ENCODE measurements around a stretch of chr11.

- PRO-cap, result bidirectional peak, plus-strand start at chr11:9601586, minus-strand start at chr11:9601500
These were observed 27.8 kb downstream of the WEE1 start for GRCh38 chr11:9601119-9601869.

- PRO-cap, result no peak
These were observed 19.1 kb downstream of the SWAP70 start for GRCh38 chr11:9682921-9683526.

GRCh38 chr11:9756271-9757257 lies 92.7 kb downstream of the SWAP70 start:
- PRO-cap, result no peak

- PRO-cap, result no peak
These were observed 171.3 kb downstream of the SBF2 start for GRCh38 chr11:10122593-10123336.

DNA sequence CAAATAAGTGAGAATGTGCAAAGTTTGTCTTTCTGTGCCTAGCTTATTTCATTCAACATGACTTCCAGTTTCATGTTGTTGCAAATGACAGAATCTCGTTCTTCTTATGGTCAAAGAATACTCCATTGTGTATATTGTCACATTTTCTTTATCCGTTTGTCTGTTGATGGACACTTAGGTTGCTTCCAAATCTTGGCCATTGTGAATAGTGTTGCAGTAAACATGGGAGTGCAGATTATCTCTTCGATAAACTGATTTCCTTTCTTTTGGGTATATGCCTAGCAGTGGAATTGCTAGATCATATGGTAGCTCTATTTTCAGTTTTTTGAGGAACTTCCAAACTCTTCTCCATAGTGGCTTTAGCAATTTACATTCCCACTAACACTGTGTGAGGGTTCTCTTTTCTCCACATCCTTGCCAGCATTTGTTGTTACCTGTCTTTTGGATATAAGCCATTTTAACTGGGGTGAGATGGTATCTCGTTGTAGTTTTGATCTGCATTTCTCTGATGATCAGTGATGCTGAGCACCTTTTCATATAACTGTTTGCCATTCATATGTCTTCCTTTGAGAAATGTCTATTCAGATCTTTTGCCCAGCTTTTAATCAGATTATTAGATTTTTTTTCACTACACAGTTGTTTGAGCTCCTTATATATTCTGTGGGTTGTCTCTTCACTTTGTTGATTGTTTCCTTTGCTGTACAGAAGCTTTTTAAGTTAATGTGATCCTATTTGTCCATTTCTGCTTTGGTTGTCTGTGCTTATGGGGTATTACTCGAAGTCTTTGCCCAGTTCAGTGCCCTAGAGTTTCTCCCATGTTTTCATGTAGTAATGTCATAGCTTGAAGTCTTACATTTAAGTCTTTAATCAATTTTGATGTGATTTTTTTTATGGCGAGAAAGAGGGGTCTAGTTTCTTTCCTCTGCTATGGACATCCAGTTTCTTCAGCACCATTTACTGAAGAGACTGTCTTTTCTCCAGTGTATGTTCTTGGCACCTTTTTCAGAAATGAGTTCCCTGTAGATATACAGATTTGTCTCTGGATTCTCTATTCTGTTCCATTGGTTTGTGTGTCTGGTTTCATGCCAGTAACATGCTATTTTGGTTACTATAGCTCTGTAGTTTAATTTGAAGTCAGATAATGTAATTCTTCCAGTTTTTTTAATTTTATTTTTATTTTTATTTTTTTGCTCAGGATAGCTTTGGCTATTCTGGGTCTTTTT lies 124.2 kb downstream of the SBF2 start:
- PRO-cap, result no peak

DNA sequence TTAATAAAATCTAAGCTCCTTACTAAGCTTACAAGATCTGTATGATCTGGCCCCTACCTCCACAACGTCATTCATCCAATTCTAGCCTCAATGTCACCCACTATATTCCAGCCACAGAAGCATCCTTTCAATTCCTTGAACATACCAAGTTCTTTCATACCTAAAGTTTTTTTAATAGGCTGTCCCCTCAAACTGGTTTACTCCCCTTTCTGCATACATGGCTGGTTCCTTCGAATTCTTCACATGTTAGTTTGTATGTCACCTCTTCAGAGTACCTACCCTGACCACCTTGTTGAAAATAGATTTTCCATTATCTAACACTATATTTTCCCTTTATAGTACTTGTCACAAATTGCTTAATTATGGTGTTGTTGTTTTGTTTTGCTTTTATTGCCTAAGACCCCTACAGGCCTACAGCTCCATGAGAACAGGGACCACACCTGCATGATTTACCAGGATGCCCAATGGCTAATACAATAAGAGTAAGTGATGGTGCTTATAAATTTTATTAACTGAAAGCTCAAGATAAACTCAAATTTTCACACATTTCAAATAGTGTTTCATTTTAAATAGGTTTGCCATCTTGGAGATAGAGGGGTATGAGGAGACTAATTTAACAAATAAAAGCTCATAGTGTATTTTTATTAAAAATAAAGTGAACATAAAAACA lies 69.4 kb downstream of the SBF2 start:
- PRO-cap, result no peak

GRCh38 chr11:10288754-10289429 lies 5.1 kb downstream of the SBF2 start:
- PRO-cap, result no peak

DNA sequence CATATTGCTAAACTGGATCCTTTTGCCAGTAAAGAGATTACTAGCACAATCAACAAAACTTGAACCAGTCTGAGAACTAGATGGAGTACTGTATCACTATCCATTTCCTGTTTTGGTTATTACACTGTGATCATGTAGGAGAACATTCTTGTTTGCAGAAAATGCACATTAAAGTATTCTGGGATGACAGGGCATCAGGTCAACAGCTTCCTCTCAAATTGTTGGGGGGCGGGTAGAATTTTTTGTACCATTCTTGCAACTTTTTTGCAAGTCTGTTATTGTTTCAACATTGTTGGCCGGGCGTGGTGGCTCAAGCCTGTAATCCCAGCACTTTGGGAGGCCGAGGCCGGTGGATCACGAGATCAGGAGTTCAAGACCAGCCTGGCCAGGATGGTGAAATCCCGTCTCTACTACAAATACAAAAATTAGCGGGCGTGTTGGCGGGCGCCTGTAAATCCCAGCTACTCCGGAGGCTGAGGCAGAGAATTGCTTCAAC lies 1.9 kb downstream of the SBF2 start:
- PRO-cap, result no peak

- PRO-cap, result no peak
These were observed 1.4 kb upstream of the SBF2 start for GRCh38 chr11:10295146-10296005.

DNA sequence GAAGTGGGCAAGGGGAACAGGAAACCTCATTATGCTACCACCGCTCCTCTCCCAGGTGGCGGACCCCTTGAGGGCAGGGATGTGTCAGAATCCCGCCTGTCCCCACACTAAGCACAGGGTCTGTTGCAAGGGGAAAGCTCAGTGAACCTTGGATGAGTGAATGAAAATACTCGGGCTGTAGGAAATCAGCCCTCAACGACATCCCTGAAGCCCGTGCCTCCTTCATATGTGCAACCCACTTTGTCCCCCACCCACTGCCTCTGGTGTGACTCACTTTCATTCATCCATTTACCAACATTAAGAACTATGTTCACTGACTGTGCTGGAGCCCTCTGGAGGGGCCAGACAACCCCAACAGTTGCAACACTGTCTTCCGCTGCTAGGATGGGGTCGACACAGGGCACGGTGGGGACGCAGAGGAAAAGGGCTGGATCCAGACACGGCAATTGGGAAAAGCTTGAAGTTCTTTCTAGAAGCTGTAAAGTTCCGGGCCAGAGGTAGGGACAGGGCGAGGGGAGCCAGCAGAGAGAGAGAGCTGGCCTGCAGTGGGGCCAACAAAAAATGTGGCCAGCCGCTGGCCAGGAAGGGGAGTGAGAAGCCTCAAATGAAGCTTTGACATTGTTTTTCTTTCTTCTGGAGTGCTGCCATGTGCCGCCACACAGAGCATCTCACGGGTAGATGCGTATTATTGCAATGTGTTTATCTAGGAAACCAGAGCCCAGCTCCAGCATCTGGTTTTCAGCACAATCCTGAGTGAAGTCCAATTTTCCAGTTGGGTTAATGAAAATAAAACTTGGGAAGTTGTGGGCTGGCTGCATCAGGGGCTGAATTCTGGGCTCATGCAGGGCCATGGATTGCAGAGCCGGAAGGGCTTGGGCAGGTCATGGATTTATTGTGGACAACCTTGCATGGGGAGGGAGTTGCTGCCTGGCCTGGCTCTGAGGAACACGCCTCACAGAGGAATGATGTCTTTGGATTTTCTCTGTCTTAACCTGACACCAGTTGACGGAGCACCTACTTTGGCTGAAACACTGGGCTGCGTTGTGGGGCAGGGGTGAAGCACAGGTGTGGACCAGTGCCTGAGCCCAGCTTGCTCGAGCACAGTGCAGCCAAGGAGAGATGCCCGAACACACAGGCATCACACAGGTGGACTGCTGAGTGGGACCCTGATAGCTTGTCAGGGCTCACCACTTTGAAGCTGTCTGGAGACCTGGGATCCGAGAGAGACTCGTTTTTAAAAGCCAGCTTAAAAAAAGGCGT lies 67.7 kb upstream of the AMPD3 start:
- PRO-cap, result no peak

DNA sequence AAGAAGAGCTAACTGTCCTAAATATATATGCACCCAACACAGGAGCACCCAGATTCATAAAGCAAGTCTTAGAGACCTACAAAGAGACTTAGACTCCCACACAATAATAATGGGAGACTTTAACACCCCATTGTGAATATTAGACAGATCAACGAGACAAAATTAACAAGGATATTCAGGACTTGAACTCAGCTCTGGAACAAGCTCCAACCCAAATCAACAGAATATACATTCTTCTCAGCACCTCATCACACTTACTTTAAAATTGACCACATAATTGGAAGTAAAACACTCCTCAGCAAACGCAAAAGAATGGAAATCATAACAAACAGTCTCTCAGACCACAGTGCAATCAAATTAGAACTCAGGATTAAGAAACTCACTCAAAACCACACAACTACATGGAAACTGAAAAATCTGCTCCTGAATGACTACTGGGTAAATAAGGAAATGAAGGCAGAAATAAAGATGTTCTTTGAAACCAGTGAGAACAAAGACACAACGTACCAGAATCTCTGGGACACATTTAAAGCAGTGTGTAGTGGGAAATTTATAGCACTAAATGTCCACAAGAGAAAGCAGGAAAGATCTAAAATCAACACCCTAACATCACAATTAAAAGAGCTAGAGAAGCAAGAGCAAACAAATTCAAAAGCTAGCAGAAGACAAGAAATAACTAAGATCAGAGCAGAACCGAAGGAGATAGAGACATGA lies 13.6 kb downstream of the AMPD3 start:
- PRO-cap, result no peak

- PRO-cap, result no peak
These were observed 12.1 kb upstream of the LYVE1 start for GRCh38 chr11:10580461-10581104.

- PRO-cap, result no peak
These were observed 57.4 kb upstream of the LYVE1 start for GRCh38 chr11:10625791-10626416.

DNA sequence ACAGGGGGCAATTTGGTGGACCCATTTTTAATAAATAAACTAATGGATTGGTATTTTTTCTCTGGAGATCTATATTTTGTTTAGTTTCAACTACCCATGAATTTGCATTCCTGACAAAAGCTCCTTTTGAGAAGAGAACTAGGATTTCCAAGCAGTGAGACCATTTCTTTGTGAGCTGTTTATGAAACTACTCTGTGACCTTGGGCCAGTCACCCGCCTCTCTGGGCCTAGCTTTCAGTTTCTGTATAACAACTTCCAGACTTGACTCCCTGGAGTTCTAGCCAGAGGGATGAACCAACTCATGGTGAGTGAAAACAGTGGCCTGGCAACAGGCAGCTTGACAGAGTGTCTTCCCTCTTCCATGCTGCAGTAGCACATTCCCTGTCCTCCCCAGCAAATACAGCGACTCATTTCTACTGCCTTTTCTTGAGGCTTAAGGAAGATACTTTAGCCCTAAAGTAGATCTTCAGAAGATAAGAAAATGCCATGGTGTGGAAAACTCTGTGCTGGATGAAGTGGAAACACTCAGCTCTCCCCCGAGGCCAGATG lies 24.4 kb downstream of the IRAG1 start:
- PRO-cap, result no peak

- PRO-cap, result no peak
These were observed 8.8 kb downstream of the EIF4G2 start for GRCh38 chr11:10799874-10800390.

- PRO-cap, result no peak
These were observed 15.1 kb downstream of the ZBED5 start for GRCh38 chr11:10842791-10843115.

DNA sequence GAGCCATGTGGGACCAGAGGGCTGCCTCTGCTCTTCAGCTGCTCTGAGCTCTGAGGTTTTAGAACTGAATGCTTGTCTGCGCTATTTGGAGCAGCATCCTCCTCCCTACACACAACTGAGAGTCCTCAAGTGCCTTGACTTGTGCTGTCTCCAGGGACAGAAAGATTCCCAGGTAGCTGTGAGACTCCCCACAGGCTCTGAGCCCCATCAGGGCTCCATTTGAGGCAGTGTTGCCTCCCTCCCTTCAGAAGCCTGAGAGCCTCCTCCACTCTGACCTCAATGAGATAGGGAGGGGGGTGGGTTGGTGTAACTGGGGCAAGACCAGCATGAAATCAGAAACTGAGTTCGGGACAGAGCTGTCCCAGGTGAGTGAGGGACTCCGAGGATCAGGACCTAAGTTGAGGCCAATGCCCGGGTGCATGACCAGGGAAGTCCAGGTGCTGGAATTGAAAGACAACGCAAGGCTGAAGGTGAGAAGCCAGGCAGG lies 40.7 kb upstream of the ZBED5 start:
- PRO-cap, result no peak

DNA sequence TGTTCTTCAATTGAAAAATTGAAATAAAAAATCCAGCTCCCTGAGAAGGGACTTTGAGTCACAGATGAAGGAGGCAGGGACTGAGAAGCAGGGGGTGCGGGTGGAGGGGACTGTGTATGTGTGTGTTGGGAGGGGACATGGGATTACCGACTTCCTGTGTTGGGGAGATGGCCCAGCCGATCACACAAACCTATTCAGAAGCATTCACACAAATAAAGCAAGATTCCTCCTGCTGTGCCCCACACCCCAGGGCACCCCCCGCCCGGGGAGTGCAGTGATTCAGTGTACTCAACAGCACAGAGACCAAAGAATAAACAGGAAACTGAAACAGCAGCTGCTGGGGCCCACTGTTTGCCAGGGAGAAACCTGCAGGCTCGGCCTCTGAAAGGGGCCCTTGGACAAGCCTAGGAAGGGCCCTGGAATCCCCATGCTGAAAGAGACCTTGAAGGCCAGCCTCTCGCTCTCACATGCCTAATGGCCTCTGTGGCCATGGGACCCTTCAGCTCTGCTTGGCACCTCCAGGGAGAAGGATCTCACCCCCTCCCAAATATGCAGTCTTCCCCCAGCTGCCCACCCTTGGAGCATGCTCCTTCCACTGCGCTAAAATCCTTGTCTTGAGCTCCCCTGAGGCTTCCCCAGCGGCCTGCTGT lies 73.0 kb downstream of the CSNK2A3 start:
- PRO-cap, result no peak

DNA sequence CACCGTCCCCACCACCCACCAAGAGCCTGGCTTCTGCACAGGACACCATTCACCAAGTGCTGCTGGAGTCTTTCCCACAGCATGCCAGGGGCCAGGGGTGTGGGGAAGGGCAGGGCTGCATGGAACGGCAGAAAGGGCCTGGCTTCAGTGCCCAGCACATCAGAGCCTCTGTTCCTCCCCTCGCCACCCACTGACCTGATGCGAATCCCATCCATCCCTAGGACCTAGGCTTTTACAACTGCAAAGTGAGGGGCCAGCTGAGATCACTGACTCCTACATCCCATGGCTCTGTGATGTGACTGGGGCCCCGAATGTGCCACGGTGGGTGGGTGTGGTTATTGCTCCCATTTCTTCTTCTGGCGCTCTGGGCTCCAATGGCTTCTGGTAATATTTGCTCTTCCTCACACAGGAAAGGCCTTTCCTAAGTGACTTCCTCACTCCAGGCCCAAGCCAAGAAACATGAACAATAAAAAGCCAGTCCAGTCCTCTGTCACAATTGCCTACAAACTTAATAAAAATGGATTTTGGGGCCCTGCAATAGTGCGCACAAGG lies 78.3 kb downstream of the GALNT18 start:
- PRO-cap, result no peak

GRCh38 chr11:11619834-11620899 lies 1.6 kb downstream of the GALNT18 start:
- PRO-cap, result no peak